Spinal cord (tissue), 3 donors: ENCODE results near the genes KIAA0753, ALOX12, BCL6B and CLEC10A.

DNA sequence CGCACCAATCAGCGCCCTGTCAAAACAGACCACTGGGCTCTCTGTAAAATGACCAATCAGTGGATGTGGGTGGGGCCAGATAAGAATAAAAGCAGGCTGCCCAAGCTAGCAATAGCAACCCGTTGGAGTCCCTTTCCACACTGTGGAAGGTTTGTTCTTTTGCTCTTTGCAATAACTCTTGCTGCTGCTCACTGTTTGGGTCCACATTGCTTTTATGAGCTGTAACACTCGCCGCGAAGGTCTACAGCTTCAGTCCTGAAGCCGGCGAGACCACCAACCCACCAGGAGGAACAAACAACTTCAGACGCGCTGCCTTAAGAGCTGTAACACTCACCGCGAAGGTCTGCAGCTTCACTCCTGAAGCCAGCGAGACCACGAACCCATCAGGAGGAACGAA lies 187.8 kb upstream of the NLRP1 start:
- PRO-cap: no peak
- RAMPAGE, long total RNA: no peak

DNA sequence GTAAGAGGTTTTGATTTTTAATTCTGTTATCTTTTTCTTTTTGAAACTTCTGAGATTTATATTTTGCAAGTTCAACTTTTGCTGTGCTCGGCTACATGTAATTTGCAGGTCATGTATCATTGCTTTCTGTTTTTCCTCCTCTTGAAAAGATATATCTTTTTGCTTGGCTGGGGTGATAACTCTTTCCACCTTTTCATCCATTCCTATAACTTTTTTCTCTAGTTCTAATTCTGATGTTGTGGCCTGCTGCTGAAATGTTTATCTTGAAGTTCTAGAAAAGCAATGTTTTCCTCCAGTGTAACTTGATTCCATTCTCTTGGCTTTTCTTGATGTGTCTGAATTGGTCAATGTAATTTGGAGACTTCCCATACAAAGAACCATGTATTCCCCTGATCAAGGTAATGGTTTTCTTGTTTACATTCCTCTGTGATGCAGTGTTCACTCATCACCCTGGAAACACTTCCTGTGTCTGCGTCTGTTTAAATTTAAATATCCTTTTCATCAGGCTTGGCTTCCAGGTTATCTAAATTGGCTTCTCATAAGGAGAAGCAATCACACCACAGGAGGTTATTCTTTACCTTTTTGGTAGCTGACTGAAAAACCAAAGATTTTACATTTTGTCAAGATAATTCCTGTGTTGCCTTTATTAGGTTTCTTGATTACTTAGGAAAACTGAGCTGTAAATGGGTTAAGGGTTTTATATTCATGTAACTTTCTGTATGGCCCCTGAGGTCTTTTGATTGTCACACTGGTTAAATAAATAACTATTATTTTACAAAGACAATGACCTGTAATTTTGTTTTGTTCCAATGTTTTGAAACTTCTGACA lies 237.3 kb upstream of the WSCD1 start:
- PRO-cap: no peak
- RAMPAGE, long total RNA: no peak

DNA sequence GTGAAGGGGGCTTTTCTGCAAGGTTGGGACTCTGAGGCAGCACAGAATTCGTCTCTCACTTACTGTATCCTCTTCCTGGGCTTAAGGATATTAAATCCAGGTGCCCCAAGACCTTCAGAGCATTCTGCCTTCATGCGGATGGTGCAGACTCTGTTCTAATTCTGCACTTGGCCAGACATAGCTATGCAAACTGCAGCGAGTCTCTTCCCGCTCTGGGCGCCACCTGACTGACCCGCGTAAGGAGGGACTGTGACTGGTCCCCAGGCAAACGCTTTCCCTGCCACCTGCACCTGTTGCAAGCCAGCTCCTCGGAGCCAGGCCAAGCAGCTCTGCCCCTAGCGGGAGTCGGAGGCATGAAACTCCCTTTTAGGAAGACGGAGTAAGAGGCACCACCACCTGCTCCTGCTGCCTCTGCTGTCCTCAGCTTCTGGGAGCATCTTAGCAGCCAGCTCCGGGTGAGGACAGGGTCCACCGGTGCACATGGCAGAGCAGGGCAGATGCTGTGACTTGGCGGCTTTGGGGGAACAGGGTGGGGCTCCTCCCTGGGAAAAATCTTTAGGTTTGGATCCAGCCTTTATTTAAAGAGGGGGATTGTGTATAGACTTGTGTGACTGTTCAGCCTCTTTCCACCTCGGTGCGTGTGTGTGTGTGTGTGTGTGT lies 1.3 kb upstream of the WSCD1 start:
- PRO-cap: no peak
- RAMPAGE, long total RNA: no peak

GRCh38 chr17:6455047-6455875 lies 11.0 kb downstream of the PIMREG start:
- PRO-cap: no peak
- RAMPAGE, long total RNA: no peak

GRCh38 chr17:6640224-6640859 lies at the start of gene KIAA0753:
KIAA0753 (minus strand) TSS chr17:6640711.
- PRO-cap: no peak
- RAMPAGE, long total RNA: no peak

- PRO-cap: no peak
- RAMPAGE, long total RNA: no peak
Observed at GRCh38 chr17:6642813-6643338, 2.0 kb downstream of the TXNDC17 start.

DNA sequence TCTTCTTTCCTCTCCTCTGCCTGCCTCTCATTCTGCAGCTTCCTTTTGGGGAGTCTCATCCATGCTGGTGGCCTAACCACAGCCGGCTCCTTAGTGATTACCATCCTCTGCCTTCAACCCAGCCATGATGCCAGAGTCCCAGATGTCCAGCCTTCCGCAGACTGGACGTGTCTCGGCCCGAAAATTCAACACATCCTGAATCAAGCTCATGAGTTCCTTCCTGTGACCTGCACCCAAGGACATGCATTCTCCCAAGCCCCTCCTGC lies 1.1 kb upstream of the SLC13A5 start:
- PRO-cap: no peak
- RAMPAGE, long total RNA: no peak

GRCh38 chr17:6948869-6949115 lies 47.1 kb upstream of the ALOX12 start:
- PRO-cap: no peak
- RAMPAGE, long total RNA: no peak

- PRO-cap: no peak
- RAMPAGE, long total RNA: no peak
Observed at GRCh38 chr17:6995273-6996461, at the start of gene ALOX12. ALOX12 (plus strand) TSS chr17:6996049.

- PRO-cap: no peak
- RAMPAGE, long total RNA: no peak
Observed at GRCh38 chr17:7015228-7016073, 869 bp downstream of the C17orf49 start.

DNA sequence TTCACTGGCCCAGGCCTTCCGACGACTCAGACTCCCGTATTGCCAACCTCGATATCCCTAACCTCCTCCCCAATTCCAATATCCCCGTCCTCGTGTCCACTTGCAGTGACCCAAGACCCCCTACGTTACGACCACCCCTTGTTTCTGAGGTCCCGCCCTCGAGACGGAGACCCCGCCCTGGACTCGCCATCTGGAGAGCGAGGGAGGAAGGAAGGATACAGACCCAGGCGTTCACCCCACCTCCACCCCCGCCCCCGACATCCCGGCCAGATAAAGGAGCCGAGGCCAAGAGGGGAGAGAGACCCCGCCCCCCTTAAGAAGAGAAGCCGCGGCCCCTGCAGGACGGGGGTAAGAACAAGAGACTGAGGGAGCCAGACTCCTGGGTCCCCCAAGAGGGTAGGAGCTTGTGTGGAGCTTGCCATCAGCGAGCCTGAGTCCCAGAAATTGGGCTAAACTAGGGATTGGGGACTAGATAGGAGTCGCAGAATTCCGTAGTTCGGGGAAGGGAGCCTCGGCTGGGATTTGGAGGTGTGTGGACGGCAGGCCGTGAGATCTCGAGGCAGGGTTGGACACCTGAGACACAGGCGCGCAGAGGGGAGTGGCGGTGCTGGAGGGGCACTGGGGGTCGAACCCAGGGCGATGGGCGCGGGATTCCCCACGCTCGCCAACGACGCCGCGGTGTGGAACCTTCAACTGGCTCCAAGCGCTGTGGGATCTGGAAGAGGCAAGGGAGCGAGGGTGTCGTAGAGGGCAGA lies at the start of gene BCL6B:
Gene BCL6B, plus strand, starts transcription at position 299 of the 755 bp plus-strand sequence.
- PRO-cap: no peak
- RAMPAGE, long total RNA: no peak

DNA sequence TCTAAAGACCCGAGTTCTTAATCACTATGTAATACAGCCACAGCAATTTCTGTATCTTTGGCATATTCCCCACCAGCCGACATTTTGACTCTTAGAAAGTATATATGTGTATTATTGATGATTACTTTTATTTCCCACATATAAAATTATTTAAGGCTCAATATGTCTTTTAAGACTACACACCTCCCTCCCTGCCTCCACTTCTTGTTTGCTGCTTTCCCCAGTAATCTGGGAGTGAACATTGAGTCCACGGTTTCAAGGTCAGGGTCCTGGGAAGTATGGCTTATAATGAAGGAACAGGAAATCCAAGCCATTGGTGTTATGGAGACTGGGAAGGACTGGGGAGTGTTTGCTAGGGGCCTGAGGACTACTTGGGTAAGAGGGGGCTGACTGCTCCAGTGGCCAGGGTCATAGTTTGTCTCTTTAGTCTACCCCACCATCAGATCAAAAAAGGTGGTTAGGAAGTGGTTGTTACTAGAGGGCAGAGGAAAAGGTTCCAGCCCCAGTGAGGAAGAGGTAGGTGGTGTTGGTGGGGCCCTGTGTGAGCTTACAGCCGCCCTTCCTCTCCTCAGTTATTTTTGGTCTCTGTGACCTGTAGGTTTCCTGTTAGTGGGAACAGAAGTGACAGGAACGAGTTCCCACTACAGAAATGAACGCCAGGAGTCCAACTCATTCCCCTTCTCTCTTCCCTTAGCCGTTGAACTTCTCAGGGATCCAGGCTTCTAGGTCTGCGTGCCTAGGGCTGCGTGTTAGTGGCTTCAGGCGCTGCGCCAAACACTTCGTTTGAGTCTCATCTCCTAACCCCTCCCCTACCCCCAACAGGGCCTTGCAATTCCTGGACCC lies 755 bp upstream of the SLC16A13 start:
- PRO-cap: no peak
- RAMPAGE, long total RNA: no peak

DNA sequence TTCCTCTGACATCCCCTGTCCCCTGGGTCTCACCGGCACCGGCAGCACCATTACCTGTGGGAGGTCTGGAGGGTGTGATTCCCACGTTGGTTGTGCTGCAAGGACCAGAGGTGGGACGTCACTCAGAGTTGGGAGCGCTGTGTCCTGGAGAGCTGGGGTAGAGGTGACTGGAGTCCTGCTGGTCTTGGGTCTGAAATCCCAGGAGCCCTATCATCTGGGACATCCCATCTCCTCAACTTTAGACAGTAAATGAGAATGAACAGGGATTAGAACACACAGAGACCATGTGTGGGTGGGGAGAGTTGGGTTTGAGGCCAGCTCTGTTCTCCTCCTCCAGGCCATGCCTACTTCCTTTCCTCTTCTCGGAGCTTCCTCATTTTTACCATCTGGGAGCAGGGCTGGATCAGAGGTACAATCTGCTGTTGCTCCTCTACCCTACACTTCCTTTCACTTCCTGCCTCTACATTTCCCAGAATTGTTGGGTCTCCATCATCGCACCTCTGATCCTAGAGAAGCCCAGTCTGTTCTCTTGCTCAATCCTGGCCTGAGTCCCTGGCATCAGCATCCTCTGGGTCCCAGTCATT lies at the start of gene CLEC10A:
Gene CLEC10A, minus strand, starts transcription at position 254 of the 584 bp plus-strand sequence.
- PRO-cap: no peak
- RAMPAGE, long total RNA: no peak

DNA sequence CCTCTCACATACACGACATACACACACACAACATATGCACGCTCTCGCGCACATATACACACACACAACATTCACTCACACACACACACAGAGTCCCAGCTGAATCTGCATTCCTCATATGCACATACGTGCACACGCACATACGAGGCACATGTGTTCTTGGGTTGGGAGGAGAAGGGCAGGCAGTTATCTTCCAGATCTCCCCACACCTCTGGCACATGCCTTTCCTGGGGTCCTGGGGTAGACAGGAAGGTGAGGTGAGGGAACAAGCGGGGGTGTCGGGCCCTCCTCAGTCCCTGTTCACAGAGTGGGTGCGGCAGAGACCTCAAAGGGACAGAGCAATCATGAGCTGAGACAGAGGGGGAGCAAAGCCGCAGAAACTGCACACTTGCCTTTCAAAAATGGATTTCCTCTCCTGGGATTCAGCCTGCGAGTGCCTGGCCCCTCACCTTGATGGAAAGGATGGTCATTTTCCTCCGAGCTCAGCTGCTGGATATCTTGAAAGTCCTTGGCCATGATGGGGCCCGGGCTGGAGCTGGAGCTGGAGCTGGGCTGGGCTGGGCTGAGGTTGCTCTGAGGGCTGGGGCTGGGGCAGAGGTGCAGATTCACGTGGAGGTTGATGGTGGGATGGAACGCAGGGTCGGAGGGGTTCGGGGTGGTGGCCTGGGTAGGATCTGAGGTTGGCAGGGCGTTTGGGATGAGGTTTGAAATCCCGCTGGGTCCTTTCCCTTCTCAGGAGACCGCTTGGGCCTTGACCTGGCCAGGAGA lies 713 bp downstream of the ASGR2 start:
- PRO-cap: no peak
- RAMPAGE, long total RNA: no peak

- PRO-cap: no peak
- RAMPAGE, long total RNA: no peak
Observed at GRCh38 chr17:7120585-7121069, 6.0 kb upstream of the ASGR2 start.

- PRO-cap: no peak
- RAMPAGE, long total RNA: no peak
Observed at GRCh38 chr17:7240152-7241120, 1.2 kb upstream of the PHF23 start.

- PRO-cap: no peak
- RAMPAGE, long total RNA: no peak
Observed at GRCh38 chr17:7260490-7260773, 1.8 kb downstream of the CLDN7 start.

GRCh38 chr17:7260774-7261749 lies 1.2 kb downstream of the CLDN7 start:
- PRO-cap: no peak
- RAMPAGE, long total RNA: no peak

DNA sequence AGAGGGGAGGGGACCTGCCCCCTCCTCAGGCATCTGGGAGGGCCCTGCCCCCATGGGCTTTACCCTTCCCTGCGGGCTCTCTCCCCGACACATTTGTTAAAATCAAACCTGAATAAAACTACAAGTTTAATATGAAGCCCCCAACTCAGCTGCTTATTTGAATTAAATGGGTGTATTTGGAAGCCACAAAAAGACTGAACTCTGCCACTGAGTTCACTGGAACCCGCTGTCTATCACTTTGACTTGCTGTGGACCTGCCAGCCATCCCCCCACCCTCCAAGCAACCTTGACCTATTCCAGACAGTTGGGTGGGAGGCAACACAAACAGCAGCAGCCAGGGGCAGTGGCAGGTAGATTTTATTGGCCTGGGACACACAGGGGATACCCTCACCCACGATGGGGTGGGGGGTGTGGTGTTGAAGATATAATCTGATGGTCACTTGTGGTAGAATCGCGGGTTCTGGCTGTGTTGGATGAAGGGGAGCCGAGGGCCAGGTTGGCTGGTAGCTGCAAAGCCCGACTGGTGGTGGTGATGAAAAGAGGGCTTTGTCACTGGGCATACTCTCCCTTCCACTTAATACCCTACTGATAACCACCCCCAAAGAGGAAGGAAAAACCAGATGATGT lies 2.7 kb downstream of the GPS2 start:
- PRO-cap: no peak
- RAMPAGE, long total RNA: no peak

DNA sequence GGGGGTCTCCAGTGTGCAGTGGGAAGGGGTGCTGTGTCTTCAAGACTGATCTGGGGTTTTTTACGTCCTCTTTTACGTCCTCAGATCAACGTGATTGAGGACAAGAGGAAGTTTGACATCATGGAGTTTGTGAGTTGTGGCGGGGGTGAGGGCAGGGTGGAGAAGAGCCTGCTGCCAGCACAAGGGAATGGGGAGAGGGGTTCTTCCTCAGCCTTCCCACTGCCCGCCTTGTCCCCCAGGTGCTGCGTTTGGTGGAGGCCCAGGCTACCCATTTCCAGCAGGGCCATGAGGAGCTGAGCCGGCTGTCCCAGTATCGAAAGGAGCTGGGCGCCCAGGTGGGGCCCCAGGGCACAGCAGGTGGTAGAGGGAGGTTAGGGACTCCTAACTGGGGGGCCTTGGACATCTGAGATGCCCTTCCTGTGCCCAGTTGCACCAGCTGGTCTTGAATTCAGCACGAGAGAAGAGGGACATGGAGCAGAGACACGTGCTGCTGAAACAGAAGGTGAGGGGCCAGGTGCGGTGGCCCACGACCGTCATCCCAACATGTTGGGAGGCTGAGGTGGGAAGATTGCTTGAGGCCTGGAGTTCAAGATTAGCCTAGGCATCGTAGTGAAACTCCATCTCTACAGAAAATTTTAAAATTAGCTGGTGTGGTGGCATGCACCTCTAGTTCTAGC lies 7.4 kb downstream of the ACAP1 start:
- PRO-cap: no peak
- RAMPAGE, long total RNA: no peak